ENCODE measurements around a stretch of chr22.

DNA sequence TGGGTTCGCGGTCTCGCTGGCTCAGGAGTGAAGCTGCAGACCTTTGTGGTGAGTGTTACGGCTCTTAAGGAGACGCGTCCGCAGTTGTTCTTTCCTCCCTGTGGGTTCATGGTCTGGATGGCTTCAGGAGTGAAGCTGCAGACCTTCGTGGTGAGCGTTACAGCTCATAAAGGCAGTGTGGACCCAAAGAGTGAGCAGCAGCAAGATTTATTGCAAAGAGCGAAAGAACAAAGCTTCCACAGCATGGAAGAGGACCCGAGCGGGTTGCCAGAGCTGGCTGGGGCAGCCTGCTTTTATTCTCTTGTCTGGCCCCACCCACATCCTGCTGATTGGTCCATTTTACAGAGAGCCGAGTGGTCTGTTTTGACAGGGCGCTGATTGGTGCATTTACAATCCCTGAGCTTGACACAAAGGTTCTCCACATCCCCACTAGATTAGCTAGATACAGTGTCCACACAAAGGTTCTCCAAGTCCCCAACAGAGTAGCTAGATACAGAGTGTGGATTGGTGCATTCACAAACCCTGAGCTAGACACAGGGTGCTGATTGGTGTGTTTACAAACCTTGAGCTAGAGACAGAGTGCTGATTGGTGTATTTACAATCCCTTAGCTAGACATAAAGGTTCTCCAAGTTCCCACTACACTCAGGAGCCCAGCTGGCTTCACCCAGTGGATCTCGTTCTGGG, 20.4 kb downstream of the TRIOBP start:
- PRO-cap, 2 experiments, result no peak in any of the 2 experiments

DNA sequence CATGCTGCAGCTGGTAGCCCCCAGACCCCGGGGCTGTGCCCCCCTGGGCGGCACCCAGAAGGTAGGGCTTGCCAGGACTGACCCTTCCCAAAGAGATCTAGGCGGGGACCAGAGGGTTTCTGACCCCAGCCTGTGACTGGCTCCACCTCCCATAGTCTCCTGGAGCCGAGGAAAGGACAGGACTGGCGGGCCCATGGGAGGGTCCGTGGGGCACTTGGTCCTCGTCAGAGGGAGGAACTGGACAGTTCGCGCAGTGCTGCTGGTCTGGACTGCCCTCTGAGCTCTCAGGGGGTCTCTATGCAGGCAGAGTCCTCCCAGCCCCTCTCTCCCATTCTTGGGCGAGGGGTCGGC, 53.9 kb upstream of the H1-0 start:
- PRO-cap, 2 experiments, result no peak in any of the 2 experiments

GRCh38 chr22:37752265-37753187, 52.5 kb upstream of the H1-0 start:
- PRO-cap, 2 experiments, result no peak in any of the 2 experiments

GRCh38 chr22:37796168-37796383, 9.0 kb upstream of the H1-0 start:
- PRO-cap, 2 experiments, result peak in 1 of 2 experiments; most common minus-strand start chr22:37796247 (in 1)

DNA sequence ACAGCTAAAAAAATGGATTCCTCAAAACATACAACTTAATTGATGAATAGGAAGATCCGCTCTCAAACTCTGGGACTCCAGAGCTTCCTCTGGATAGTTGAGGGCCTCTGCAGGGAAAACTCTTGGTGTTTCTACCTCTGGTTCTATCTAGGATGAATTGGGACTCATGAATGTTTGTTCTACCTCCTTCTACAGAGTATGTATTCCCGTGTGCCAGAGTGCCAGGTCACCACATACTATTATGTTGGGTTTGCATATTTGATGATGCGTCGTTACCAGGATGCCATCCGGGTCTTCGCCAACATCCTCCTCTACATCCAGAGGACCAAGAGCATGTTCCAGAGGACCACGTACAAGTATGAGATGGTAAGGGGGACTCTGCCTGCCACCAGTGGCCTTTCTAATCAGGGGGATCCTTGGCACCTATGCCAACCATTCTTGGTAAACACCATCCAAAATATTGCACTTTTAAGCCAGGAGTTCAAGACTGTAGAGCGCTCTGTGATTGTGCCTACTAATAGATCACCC, 26.5 kb downstream of the EIF3L start:
- PRO-cap, 2 experiments, result no peak in any of the 2 experiments

DNA sequence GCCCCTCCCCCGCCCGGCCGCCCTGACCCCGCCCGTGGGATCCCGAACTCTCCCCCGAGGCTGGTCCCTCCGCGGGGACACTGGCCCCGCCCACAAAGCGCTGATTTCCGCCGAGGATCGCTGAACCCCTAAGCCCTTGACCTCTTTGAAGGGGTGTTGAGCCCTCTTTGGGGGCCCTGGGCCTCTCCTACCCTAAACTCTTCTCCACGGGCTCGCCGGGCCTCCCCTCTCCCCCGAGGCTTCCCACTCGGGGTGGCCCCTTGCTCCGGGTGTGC, 585 bp downstream of the MICALL1 start:
- PRO-cap, 2 experiments, result no peak in any of the 2 experiments

GRCh38 chr22:37998463-37999185, 14.3 kb upstream of the SOX10 start:
- PRO-cap, 2 experiments, result no peak in any of the 2 experiments

GRCh38 chr22:38039411-38039847, 17.8 kb upstream of the PICK1 start:
- PRO-cap, 2 experiments, result no peak in any of the 2 experiments

DNA sequence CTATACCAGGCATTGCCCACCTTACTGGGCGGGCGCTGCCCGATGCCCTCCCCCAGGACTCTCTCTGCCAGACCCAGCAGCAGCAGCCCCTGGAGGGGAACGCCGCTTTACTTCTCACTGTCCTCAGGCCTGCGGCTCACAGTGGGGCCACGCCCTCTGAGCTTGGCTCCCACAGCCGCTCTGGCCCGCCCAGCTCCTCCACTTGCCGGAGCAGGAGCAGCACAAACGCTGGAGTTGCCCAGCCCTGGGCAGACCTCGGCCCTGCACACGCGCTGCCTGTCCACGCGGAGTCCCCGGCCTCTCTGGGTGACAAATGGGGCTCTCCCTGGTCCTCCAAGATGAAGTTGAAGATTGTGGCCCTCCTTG, 406 bp upstream of the BAIAP2L2 start:
- PRO-cap, 2 experiments, result peak in 1 of 2 experiments; most common plus-strand start position 201 of the sequence (in 1); most common minus-strand start position 109 of the sequence (in 1)

DNA sequence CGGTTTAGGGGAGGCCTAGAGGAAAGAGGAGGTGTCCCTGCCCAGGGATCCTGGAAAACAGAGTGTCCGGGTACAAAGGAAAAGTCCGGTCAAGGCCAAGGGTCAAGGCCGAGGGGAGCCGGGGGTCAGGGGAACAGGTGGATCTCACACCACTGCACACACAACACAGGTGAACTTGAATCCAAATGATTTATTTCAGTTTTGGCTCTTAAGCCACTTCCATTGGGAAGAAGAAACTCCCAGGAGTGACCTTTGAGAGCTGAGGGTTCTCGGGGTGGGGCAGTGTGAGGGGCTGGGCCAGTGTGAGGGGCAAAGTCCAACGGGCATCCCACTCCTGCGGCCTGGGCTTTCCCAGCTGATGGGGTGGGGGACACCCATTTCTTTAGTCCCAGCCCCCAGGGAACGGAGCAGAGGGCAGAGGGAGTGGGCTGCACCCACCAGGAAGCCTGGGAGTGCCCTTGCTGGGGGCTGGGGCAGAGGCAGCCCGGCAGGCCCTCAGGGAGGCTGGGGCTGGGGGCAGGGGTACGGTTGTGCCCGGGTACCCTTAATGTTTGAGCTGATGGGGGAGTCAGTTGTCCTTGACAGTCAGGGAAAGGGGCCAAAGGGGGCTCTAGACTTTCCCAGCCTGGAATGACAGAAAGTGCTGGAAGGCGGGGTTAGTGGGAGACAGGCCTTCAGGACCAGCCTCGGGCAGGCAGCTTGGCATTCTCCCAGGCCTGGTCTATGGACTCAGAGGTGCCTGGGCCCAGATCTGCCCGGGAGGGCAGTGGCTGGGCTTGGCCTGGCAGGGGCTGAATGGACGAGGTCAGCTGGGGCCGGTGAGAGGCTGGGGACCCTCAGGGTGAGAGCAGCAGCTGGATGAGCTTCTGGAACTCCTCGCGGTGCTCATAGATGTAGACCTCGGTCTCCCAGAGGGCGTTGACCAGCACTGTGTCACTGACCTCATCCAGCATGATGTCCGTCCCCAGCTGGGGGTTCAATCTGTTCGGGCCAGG, 1.1 kb upstream of the BAIAP2L2 start:
- PRO-cap, 2 experiments, result no peak in any of the 2 experiments

DNA sequence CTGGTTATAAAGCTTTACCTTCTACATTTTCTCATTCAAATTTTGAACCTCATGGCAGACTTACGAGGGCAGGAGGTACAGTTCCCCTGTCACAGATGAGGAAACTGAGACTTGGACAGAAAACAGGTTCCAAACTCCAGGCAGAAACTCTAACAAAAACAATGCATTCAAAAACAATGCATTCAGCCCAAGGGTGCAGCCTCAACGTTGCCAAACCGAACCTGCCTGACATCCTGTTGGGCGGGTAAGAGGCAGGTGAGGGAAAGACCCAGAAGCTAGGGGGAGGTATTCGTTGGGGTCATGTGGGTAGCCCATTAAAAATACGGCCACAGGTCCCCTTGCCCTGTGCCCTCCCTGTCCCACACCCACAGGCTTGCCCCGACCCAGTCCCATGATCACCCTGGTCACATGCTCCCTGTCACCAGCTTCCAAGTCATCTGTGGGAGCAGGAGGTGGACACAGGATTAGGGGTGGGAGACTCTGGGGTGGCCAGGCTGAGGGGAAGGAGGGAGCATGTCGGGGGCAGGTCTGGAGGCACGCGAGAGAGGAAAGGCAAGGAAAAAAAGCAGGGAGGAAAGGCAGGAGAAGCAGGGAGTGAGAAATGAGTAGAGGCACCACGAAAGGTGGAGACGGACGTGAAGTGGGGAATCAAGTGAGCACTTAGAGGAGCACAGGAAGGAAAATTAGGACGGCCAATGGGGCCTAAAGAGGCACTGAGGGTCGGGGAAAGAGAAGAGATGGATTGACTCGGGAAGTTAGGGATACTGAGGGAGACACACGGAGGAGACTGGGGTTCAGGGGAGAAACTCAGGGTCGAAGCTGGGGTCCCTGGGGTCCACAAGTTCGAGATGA, 693 bp downstream of the PLA2G6 start:
- PRO-cap, 2 experiments, result peak in 1 of 2 experiments; most common plus-strand start position 464 of the sequence (in 1); most common minus-strand start position 356 of the sequence (in 1)

DNA sequence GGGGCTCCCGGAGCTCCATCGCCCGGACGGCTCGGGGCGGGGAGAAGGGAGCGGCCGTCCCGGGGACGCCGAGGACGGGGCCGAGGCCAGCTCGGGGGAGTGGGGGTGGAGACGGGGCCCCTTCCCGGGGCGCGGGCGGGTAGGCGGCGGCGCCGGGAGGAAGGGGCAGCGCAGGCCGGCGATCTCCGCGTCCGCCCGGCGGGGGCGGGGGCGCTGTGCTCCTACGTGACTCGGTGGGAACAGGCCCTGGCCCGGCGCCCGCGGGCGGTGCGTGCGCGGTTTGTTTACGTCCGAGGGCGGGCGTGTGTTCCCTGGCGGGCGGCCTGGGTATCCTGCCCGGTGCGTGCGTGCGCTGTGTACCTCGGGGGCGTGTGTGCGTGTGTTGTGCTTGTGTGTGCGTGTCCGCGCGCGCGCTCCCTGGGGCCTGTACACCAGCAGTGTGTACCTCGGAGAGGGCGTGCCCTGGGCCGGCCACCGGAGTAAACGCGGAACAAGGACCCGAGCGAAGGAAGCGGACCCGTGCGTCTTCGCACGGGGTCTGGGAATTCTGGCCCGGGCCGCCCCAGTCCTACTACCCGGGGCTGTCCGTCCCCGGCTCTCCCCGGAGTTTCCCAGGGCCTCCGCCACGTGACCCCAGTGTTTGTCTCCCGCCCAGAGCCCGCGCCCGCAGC, 656 bp downstream of the MAFF start:
- PRO-cap, 2 experiments, result peak in 2 of 2 experiments; most common plus-strand start position 477 of the sequence (in 1); most common minus-strand start position 197 of the sequence (in 1)

DNA sequence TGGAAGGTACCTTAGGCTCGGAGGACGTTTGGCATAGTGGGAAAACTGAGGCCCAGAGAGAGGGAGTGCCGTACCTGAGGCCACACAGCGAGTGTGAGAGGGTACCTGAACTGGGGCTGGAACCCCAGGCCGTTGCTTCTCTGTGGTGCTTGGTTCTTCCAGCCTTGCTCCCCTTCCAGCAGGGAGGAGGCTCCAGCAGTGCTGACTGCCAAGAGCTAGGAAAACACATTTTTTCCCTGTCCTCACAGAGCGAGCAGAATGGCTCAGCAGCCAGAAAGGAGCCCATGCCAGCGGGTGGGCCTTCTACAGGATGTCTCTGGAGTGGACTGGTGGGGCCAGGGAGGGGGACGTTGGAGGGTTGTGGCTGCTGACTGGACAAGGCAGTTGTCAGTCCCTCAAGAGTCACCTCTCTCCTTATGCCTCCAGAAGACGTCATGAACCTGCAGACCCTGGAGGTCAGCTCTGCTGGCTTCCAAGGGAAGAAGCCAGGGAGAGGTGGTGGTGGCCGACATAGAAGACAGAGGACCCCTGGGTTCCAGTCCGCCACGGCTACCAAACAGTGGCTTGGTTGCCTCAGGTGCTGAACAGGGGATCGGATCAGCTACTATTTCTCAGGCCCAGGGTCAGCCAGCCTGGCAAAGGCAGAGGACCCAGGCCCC, 3.5 kb downstream of the MAFF start:
- PRO-cap, 2 experiments, result no peak in any of the 2 experiments

DNA sequence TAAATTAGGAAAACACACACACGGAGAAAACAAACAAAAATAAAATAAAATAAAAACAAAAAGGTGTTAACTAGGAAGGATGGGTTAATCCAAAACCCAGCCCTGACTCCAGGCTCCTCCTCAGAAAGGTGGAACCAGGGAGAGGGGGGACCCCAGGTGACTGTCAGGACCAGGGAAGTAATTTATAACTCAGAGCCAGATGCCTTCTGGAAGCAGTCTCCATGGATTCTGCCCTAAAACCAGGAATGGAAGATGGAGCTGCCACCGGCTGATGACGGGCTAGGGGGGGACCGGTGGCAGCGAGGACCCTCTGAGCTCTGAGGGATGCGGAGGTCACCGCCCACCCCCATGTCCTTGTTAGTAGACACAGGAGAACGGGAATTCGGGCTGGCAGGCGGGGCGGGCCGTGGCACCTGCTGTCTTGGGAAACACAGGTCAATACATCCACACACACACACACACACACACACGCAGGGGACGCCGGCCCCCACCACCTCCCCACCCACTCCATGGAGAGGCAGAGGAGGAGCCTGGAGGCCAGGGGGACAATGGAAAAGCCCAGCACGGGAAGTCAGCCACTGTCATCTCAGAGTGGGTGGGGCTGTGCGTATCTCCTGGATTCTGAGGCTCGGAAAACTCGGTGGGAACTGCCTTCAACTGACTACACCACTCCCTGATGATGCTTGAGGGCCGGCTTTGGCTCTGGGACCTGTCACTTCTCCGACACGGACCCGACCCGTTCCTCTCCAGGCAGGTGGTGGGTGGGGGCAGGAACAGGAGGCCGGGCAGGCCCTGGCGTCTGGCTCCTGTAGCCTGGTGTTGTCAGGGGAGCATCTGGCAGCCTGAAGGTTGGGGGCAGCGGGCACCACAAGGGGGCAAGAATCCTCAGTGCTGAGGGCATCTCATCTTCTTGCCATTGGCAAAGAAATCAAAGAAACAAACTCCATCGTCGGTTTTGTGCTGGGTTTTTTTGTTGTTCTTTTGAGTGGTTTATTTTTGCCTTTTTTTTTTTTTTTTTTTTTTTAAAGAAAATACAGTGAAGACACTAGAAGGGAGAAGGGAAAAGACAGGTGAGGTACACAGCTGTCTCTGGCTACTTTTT, 18.4 kb upstream of the TMEM184B start:
- PRO-cap, 2 experiments, result no peak in any of the 2 experiments

DNA sequence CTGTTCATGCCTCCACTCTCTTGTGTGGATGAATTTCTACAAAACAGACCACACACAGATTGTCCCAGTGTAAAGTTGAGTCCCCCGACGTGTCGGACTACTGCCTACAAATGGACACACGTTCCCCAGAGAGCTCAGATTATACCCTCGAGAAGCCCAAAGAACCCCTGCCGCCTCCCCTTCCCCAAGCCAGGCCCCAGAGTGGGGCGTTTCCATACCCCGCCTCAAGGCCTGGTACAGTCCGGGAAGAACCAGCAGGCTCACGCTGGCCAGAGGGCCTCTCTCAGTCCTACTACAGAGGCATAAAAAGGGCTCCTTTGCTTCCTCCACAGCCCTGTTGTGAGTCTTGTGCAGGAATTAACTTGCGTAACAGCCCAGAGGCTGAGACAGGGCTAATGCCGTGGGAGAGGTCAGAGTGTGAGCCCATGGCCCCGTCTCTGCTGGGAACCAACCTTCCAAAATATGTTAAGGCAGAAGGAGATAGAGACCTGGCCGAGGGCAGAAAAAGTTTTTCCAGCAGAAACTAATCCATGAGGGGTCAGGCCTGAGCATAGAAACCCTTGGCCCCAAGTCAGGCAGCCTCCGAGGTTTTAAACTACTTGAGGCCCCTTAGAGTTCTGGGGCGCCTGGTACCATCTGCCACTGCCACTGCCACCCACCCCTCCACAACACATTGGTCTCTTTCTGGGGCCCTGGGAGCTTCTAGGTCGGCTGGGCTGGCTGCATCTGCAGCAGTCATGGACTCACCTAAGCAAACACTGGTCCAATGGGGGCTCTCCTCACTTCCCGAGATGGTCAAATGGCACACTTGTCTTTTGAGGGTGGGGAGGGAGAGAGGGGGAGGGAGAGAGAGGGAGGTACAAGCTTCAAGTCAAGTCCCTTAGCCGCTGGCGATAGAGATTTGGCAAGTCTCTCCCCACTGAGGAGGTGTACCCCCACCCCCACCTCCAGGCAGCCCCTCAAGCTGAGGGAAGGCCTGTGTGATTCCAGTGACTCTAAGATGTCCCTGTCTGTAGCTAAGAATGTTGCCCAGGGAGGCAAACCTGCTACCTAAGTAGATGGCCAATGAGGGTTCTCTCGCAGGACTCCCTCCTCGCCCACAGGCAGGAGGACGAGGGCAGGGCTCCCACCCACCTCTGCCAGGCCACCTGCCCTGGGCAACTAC, 20.1 kb upstream of the TMEM184B start:
- PRO-cap, 2 experiments, result no peak in any of the 2 experiments

- PRO-cap, 2 experiments, result no peak in any of the 2 experiments
Measured at GRCh38 chr22:38317653-38318000, 394 bp upstream of the CSNK1E start.

DNA sequence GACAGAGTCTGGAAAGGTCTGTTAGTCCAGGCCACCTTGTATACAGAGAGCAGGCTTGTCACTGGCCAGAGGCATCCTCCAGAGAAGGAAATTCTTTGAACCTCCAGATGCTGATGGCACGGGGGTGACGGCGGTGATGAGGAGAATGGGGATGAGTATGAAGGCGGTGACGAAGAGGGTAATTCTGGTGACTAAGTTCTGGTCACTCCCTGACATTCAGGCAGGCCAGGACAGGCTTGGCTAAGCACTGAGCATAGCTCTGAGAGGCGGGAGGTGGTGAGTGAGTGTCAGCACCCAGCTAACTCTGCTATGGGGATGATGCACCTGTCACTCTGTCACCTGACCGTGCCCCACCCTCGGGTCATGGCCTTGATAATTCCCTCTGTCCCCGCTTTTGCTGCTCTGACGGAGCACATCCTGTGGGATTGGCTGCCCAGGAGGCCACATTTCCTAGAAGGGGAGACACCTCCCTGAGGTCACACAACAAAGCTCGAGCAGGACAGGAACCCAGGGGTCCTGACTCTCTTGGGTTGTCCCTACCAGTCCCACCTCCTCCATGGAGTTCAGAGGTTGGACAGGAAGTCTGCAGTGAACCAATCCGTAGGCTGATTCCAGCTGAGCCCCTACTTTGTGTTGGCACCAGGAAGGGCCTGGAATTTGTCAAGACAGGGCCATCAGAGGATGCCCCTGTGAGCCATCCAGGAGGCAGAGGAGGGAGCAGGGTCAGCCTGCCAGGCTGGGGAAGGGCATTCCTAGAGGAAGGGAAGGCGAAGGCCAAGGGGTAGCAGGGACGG, 31.1 kb upstream of the CSNK1E start:
- PRO-cap, 2 experiments, result no peak in any of the 2 experiments

DNA sequence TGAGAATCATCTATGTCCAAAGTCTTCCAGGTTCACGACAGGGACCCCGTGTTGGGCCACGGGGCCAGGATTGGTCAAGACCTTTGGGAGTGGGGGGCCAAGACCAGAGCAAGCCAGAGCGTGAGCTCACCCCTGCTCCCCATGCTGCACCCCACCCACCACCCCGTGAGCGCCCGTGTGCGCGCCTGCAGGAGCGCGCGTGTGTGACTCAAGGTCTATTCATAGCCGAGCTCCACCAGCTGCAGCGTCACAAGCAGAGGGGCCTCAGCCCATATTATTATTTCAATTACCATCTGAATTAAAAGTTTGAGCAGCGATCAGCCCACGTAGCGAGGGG, 5.2 kb downstream of the KCNJ4 start:
- PRO-cap, 2 experiments, result no peak in any of the 2 experiments

DNA sequence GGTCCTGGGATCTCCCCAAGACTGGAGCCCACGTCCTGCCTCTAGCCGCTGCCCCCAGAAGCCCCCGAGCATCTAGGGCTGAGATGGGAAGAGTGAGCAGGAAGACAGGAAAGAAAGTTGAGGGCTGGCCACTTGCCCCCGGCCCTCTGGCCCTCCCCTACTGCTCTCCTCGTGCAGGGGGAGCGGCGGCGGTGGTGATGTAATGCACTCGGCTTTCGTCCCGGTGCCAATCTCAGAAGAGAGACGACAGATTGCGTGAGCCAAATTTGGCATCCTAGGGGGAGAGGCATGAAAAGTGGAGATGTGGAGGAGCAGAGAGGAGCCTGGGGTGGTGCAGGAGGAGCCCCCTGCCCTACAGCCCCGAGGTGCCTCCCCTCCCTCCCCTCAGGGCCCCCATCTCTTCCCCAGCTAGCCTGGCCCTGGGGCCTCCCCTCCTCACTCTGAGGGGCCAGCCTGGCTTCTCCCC, 2.6 kb downstream of the KCNJ4 start:
- PRO-cap, 2 experiments, result no peak in any of the 2 experiments

DNA sequence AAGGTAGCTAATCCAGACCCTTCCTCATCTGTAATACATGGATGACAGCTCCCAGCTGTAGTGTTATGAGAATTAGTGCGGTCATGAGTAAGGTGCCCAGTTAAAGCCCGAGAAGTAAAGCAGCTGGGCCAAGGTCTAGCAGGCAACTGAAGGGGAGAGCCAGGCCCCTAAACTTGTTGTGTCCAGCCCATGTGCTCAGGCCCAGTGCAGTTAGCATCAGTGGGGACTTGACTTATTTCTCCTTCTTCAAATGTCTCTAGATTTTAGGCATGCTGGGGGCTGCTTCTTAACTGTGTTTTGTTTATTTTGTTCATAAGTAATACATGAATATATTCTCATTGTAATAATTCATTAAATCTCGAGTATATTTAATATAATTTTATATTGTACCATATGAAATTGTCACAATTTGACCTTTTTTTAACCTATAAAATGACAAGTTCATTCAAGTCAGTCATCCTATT, 1.2 kb downstream of the CBY1 start:
- PRO-cap, 2 experiments, result no peak in any of the 2 experiments

Data from Colon Carcinoma Metastatic in the Lung (tissue), 2 donors.